ENCODE data around the genes SUPV3L1 and HK1.

DNA sequence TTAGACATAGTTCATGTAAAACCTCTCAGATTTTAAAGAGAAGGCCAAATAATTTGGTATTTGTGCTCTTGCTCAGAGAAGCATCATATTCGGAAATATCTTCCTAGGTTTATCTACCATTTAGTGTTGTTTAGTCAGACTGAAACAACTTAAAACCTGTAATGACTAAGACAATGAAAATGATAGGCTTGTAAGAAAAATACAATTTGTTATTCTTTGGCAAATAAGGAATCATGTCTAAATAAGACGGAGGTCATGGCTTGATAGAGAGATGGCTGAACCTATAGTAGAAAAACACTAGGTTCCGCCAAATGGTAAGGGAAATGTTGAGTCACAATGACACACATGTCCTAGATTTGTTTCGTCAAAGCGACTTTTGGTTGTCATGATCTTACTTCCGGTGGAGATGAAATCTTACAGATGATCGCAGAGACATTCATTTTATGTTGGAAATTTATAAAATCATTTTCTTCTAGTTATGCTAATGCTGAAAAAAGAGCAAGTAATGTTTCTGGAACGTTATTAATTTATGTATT lies 933 bp downstream of the SRGN start:
- PRO-cap = no peak
- RAMPAGE, long total RNA, 2 experiments = no peak in any of the 2 experiments

GRCh38 chr10:69095557-69096102 lies 7.7 kb downstream of the SRGN start:
- PRO-cap = no peak
- RAMPAGE, long total RNA, 2 experiments = no peak in any of the 2 experiments

DNA sequence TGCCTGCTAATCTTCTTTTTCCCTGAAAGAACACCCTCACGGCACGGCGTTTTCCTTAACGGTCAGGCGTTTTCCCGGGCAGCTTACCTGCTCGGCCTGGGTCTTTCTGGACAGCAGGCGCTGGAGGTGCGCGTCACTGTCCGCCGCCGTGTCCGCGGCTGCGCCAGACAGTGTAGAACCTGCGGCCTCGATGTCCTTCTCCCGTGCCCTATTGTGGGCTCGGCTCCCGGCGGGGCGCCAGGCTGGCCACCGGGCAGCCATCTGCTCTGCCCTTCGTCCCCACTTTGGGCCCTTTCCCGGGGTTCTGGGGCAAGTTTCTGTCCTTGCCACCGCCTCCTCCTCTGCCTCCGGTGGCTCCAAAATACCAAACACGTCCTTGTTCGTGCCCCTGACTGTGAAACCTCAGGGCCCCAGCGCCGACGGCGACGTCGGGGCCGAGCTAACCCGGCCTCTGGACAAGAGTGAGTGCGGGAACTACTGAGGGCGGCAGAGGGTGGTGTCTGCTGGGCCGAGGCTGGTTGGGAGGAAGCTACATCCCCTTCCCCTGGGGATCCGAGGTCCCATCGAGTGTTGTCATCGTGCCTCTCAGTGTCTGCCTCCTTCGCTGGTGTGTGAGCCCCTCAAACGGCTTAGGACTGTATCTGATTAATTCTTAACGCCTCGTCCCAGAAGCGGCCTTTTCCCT lies at the start of gene SUPV3L1:
SUPV3L1 (plus strand) TSS at position 133 of the 685 bp plus-strand sequence.
- PRO-cap = bidirectional peak, plus-strand start at position 149 of the sequence, minus-strand start outside the sequence; unidirectional peak, plus-strand start at position 175 of the sequence
- RAMPAGE, long total RNA, 2 experiments = start-site peak on the plus strand in 2 of 2 experiments, centred at positions 150 to 175 of the sequence, 54 to 70 reads per replicate

DNA sequence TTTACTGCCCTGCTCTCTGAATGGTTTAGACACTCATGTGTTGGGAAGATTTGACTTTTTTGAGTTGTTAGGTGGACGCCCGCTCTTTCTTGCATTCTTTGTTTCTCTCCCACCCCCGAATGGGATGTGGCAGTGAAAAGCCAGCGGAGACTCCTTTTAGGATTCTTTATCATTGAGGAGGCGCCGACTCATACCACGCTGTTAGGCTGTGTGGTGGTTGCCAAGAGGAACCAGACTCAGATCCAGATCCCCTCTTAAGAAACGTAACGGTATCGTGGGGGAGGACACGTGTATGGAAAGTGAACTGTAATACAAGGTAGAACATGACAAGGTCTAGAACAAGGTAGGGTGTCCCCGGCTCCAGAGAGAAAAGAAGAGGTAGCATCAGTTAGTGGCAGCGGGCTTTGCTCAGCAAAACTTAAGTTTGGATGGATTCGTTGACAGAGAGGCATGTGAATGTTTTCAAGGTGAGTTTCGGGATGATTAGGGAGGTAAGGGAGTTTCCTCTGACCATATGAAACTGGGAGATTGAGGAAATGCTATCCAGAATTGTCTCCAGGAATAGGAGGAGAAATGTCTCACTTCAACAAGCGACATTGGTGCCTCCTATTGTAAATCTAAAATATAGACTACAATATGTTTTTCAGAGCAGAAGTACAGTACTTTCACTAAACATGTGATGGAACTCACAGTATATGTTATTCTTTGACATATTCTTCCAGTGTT lies 916 bp downstream of the SUPV3L1 start:
- PRO-cap = no peak
- RAMPAGE, long total RNA, 2 experiments = no peak in any of the 2 experiments

GRCh38 chr10:69232729-69233445 lies 12.8 kb downstream of the HKDC1 start:
- PRO-cap = no peak
- RAMPAGE, long total RNA, 2 experiments = no peak in any of the 2 experiments

DNA sequence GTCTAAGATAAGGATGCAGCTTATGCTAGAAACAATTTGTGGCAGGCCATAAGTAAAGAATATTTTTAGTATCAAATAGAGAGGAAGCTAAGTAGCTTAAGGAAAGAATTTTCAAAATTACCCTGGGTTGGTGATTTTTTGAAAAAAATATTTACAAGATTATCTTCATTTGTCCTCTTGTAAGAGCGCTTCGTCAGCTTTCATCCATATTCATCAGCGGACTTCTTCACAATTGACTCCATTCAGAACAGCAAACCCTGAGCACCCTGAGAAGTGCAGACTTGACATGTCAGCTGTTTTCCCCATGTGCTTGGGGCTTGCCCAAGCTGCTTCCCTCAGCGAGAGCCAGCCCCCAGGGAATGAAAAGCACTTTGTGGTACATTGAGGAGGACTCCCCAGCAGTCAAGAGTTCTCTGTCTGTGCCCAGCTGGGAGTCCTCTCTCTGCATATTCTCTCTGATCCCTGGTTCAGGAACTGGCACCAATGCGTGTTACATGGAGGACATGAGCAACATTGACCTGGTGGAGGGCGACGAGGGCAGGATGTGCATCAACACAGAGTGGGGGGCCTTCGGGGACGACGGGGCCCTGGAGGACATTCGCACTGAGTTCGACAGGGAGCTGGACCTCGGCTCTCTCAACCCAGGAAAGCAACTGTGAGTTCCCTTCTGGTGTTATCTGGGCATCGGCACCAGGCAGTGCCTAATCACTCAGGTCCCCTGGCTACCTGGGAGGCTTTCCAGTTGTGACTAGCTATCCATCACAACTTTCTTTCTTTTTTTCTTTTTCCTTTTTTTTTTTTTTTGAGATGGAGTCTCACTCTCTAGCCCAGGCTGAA lies 22.8 kb downstream of the HKDC1 start:
- PRO-cap = no peak
- RAMPAGE, long total RNA, 2 experiments = no peak in any of the 2 experiments

DNA sequence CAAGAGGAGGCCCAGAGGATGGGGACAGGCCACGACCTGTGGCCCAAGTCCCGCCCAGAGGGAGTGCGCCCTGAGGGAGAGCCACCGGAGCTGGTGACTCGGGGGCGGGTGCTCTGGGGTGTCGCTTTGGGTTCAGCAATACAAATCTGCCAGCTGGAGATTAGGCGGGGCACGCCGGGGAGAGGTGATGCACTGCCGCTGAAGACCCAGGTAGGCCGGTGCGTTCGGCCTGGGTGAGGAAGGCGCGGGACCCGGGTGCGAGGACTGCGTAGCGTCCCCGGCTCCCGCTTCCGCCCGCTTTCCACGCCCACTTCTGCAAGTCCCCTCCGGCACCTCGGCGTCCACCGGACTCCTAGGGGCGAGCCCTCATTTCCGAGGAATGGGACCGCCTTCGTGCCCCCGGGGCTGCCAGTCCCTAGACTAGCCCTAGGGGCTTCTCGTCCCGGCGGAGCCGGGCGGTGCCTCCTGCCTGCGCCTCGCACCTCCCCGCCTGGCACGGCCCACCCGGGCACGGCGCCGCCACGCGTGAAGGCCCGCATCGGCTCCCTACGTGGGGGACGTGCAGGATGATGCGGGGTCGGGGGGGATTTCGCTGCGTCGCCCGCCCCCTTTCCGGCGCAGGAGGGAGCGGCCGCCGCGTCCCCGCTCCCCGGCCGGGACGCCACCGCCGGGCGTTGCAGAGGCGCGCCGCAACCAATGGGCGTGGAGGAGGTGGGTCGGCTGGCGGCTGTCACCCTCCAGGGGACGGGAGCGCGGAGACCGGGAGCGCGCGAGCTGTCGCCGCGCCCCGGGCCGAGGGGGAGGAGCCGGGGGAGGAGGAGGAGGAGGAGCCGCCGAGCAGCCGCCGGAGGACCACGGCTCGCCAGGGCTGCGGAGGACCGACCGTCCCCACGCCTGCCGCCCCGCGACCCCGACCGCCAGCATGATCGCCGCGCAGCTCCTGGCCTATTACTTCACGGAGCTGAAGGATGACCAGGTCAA lies at the start of gene HK1:
HK1 (plus strand) TSS at position 822 of the 981 bp plus-strand sequence.
- PRO-cap = bidirectional peak, plus-strand start at position 840 of the sequence, minus-strand start at position 676 of the sequence
- RAMPAGE, long total RNA, 2 experiments = start-site peak on the plus strand in 1 of 2 experiments, centred at position 841 of the sequence, 487 reads per replicate

GRCh38 chr10:69382382-69382947 lies 34.3 kb downstream of the TACR2 start:
- PRO-cap = no peak
- RAMPAGE, long total RNA, 2 experiments = no peak in any of the 2 experiments

GRCh38 chr10:69458302-69459133 lies 7.3 kb downstream of the TSPAN15 start:
- PRO-cap = no peak
- RAMPAGE, long total RNA, 2 experiments = no peak in any of the 2 experiments

DNA sequence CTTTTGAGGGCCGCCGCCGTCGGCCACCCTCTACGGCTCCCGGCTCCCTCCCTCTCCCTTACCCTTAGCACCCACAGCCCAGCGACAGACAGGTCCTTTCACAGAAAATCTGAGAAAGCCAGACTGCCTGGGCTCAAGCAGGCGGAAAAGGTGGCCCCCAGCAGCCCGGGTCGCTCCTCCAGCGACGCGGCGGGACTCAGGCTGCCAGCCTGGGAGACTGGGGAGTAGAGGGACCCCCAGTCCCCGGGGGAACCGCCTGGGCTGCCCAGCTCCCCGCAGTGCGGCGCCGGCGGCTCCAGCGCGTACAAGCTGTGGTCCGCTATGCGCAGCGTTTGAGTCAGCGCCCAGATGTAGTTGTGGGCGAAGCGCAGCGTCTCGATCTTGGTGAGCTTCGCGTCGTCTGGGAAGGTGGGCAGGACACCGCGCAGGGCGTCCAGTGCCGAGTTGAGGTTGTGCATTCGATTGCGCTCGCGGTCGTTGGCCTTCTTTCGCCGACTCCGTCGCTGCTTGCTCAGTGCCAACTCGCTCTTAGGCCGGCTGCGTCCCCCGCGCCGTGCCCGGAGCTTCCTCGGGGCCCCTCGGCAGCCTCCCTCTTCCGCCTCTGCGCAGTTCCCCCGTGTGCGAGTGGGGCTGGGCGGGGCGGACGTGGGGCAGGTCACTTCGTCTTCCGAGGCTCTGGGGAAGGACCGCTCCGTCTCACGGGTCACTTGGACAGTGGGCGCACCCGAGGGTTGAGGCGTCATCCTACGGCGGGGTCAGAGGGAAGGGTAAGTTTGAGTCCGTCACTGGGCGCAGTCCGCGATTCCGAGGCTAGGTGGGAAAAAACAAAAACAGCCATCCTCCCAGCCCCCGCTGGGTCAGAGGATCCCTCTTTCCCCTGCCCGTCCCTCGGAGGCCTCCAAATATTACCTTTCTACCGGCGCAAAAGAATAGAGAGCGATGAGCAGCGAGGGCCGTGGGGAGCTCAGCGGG lies 635 bp downstream of the NEUROG3 start:
- PRO-cap = no peak
- RAMPAGE, long total RNA, 2 experiments = no peak in any of the 2 experiments

- PRO-cap = no peak
- RAMPAGE, long total RNA, 2 experiments = no peak in any of the 2 experiments
Observed at GRCh38 chr10:69889142-69889517, 87.4 kb downstream of the COL13A1 start.

- PRO-cap = bidirectional peak, plus-strand start at chr10:70146052, minus-strand start at chr10:70146006
- RAMPAGE, long total RNA, 2 experiments = no peak in any of the 2 experiments
Observed at GRCh38 chr10:70145476-70146450, 737 bp downstream of the TYSND1 start.

DNA sequence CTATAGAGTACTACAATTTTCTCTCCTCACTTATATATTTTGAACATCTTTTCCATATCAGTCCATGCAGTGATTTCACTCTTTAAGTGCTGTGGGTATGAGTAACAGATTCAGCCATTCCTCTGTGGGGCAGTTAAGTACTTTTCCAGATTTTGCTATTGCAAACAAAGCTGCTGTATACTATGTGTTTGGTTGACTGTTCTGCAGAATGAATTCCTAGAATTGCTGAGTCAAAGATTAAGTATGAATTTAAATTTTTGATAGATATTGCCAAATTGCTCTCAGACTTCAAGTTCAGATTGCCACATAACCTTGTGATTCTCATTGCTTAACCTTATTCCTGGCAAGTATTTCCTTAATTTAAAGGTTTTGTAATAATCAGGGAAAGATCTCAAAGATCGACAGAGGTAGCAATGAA lies 21.6 kb upstream of the SAR1A start:
- PRO-cap = no peak
- RAMPAGE, long total RNA, 2 experiments = no peak in any of the 2 experiments

DNA sequence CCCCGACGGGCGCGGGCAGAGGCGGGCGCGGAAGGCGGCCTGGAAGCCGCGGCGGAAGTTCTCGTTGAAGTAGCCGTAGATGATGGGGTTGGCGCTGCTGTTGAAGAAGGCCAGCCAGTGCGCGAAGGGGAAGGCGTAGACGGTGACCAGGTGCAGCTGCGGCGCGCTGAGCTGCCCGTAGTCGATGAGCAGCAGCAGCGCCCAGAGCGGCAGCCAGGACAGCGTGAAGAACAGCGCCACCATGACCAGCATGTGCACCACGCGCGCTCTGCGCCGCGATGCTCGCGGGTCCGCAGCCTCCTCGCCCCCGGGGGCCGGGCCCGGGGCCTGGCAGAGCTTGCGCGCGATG lies 21.9 kb upstream of the PPA1 start:
- PRO-cap = no peak
- RAMPAGE, long total RNA, 2 experiments = no peak in any of the 2 experiments

DNA sequence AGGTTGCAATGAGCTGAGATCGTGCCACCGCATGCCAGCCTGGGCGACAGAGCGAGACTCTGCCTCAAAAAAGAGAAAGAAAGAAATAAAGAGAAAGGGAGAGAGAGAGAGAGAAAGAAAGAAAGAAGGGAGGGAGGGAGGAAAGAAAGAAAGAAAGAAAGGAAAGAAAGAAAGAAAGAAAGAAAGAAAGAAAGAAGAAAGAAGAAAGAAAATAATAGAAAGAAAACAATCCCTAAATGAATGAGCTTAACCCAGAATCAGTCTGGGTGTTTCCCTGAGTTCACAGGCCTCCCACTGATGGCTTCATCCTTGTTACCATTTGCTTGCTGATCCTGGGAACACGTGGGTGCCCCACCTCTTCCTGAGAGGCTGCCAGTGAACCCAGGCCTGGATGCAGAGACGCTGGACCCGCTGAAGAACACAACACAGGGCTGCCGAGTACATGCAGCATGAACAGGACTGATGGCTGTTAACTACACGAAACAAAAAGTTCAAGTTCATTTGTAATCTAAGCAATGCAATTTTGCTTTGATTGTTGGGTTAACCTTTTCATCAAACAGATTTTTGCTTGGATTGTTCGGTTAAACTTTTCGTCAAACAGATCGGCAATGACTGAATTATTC lies 11.6 kb downstream of the NPFFR1 start:
- PRO-cap = no peak
- RAMPAGE, long total RNA, 2 experiments = no peak in any of the 2 experiments

- PRO-cap = no peak
- RAMPAGE, long total RNA, 2 experiments = no peak in any of the 2 experiments
Observed at GRCh38 chr10:70325053-70325733, 41.4 kb upstream of the NPFFR1 start.

GRCh38 chr10:70387283-70387585 lies 4.8 kb upstream of the LRRC20 start:
- PRO-cap = no peak
- RAMPAGE, long total RNA, 2 experiments = no peak in any of the 2 experiments

DNA sequence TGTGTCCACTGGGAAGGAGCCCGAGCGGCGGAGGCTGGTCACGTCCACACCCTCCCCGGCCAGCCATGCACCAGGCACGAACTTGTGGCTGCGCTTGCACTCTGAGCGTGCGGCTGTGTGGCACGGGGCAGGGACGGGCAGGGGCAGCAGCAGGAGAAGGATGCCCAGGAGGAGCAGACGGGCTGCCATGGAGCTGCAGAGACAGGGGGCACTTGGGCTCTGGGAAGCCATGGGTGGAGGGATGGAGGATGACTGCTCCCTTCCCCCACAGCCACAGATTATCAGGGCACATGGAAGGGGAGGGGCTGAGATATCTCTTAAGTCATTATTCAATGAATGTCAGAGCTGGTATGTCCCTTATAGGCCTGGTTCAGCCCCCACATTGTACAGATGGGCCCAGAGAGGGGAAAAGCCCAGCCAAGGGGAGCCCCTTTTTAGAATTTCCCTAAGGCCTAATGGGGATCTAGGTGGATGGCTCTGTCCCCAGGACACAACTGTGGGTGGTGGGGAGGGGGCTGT lies 1.8 kb downstream of the PRF1 start:
- PRO-cap = no peak
- RAMPAGE, long total RNA, 2 experiments = no peak in any of the 2 experiments

DNA sequence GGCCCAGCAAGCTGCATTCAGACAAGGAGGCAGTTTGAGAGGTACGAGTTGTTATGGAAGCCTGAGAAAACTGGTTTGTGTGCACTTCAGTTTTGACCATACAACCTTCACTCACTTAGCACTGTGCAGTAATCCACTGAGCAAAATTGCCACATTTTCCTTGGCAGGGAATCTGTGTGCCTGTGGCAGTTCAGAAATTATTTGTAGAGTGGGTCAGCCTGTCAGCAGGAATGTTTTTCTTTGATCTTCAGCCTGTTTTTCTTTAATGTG lies 20.1 kb downstream of the SGPL1 start:
- PRO-cap = no peak
- RAMPAGE, long total RNA, 2 experiments = no peak in any of the 2 experiments

- PRO-cap = no peak
- RAMPAGE, long total RNA, 2 experiments = no peak in any of the 2 experiments
Observed at GRCh38 chr10:71259864-71260563, 47.6 kb downstream of the UNC5B start.